ENCODE measurements around the genes CD27, VAMP1, MRPL51, IFFO1, ZNF384 and MLF2.

- PRO-cap = no peak
These were observed 20.9 kb upstream of the CD9 start for GRCh38 chr12:6179027-6179907.

GRCh38 chr12:6195717-6196243, 4.4 kb upstream of the CD9 start:
- PRO-cap = no peak

- PRO-cap = no peak
These were observed 14.6 kb downstream of the CD9 start for GRCh38 chr12:6214413-6215600.

DNA sequence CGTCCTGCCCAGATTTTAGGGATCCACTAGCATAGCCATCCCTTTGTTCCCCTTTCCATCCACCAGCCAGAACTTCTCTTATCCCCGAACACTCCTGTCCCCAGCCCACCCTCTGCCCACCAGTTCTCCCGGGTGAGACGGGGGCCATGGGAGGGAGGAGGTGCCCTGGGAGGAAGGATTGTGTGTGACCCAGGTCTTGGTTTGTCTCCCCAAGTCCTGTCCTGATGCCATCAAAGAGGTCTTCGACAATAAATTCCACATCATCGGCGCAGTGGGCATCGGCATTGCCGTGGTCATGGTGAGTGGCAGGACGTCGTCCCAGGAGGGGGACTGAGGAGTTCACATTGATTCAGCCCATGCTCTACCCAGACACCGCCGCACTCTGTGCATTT, 35.8 kb downstream of the CD9 start:
- PRO-cap = no peak

DNA sequence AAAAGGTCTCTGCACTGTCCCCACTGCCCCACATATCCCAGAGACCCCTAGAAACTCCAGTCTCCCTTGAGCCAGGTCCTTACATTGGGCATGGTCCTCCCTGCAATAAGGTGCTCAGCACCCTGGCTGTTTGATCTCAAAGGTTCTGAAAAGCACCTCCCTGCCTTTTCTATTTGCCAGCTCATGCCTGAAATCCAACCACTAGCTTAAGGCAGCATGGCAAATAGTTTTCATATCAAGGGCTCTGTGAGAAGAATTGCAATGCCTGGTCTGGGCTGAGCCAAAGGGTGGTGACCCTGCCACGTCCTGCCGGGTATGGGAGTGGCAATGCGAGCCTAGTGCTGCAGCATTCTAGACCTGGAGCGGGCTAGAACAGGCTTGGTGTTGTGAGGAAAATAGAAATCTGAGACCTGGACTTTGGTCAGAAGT, 2.2 kb upstream of the SCNN1A start:
- PRO-cap = no peak

DNA sequence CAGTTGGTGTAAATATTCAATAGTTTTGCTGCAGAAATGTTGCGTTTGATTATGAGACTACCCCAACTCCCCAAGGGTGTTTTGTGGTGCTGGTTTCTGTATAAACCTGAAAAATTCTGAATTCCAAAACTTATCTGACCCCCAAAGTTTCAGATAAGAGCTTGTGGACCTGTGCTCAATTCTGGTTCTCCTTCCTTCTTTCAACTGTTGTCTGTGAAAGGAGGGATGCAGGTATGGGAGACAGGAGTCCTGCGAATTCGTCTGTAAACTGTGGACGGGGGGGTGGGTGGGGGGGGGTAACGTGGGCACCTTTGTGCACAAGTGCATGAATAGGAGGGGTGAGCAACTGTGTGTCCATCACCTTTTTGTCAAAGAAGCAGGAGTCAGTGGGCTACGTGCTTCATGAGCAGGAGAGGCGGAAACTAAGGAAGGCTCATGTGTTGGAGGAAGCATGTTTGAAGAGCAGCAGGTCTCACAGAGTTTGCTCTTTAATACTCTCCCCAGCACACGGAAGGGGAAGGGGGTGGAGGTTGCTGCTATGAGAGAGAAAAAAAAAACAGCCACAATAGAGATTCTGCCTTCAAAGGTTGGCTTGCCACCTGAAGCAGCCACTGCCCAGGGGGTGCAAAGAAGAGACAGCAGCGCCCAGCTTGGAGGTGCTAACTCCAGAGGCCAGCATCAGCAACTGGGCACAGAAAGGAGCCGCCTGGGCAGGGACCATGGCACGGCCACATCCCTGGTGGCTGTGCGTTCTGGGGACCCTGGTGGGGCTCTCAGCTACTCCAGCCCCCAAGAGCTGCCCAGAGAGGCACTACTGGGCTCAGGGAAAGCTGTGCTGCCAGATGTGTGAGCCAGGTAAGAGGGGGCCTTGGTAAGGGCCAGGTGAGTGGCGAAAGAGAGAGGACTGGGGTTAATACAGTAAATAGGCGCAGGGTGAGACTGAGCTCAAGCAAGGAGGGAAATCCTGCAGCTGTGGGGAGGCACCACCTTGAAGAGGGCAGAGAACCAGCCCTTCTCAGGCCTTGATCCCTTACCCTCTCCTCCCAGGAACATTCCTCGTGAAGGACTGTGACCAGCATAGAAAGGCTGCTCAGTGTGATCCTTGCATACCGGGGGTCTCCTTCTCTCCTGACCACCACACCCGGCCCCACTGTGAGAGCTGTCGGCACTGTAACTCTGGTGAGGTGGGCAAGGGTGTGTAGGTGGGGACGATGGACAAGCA, at the start of gene CD27:
TSS of gene CD27 (plus strand) at position 579 of the 1,222 bp plus-strand sequence.
- PRO-cap = bidirectional peak, plus-strand start at position 371 of the sequence, minus-strand start at position 235 of the sequence; bidirectional peak, plus-strand start at position 611 of the sequence, minus-strand start at position 464 of the sequence; bidirectional peak, plus-strand start at position 841 of the sequence, minus-strand start at position 754 of the sequence; bidirectional peak, plus-strand start at position 913 of the sequence, minus-strand start at position 941 of the sequence; bidirectional peak, plus-strand start outside the sequence, minus-strand start at position 1,172 of the sequence

GRCh38 chr12:6457197-6457828, 5.5 kb downstream of the TAPBPL start:
- PRO-cap = no peak

- PRO-cap = no peak
These were observed 9.0 kb downstream of the TAPBPL start for GRCh38 chr12:6460668-6461403.

DNA sequence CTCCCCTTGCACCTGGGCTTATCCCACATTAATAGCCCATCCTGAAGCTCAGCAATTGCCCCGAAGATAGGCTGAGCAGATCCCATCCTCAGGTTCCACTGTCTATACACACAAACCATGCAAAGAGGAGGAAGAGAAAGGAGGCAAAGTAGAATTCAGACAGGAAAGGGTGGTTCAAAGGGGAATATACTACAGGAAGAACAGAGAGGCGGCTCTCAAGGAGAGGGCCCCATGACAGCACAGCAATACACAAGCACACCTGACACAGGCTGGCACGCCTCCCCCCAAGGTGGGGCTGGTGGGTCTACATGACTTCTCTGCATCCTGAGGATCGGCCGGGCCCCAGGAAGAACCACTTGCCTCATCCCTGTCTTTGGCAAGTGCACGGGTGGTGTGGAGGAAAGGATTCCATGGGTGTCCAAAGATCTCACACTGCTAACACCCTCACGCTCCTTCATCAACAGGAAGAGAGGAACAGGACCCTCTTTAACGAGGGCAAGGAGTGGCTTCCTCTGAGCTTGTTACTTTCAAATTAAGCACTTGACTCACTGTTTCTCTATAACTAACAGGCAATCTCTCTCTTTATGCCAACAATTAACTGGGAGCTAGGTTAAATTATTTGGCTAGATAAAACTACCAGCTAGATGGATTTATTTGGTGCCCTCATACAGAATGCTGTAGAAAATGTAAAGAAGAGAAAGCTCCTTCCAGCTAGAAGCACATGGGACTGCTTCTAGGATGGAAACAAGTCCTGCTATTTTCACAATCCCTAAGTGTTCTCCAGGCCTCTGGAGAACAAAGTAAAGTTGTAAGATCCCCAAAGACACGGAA, 7.2 kb downstream of the VAMP1 start:
- PRO-cap = no peak

GRCh38 chr12:6470517-6471471, at the start of gene VAMP1:
VAMP1 (minus strand) TSS chr12:6470677.
- PRO-cap = bidirectional peak, plus-strand start at chr12:6470905, minus-strand start at chr12:6470645; bidirectional peak, plus-strand start at chr12:6471179, minus-strand start at chr12:6471151

DNA sequence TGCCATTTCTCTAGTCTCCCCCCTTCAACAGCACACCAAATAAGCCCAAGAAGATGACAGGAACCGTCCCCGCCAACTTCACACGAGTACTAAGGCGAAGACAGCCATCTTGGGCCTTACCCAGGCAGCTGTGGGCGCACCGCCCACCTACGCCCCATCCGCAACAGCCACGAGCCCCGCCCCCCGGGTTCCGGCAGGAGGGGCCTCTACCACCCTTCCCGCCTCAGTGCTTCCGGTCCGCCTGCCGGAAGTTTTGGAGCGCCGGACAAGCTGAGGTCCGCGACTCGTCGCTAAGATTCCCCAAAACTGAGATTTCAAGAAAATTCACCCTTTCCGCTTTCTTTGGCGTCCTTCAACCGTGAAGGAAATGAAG, at the start of gene MRPL51:
TSS of gene MRPL51 (minus strand) at position 132 of the 373 bp plus-strand sequence.
- PRO-cap = bidirectional peak, plus-strand start at position 235 of the sequence, minus-strand start at position 91 of the sequence

DNA sequence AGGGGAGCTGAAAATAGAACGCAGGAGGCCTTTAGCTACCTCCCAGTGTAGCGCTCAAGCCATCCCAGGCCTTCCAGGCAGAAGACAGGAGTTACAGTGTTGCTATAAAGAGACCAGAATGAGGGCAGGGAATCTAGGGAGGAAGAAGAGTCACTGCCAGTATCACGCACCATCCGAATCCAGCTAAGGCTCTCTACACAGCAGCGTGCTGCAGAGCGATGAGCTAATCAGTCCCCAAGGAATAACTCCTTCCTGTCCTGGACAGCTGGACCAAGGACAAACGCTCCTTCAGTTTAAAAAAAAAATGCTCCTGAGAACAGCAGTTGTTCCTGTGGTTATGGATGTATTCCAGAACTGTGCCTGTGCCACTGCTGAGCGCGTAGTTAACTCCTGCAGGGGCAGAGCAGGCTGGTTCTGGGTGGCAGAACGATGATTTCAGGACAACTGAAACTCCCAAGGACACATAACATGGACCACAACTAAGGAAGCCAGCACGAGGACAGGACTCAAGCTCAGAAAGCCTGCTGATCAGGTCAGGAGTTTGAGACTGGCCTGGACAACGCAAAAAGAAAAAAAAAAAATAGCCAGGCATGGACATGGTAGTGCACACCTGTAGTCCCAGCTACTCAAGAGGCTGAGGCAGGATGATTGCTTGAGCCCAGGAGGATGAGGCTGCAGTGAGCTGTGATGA, 2.7 kb downstream of the IFFO1 start:
- PRO-cap = no peak

DNA sequence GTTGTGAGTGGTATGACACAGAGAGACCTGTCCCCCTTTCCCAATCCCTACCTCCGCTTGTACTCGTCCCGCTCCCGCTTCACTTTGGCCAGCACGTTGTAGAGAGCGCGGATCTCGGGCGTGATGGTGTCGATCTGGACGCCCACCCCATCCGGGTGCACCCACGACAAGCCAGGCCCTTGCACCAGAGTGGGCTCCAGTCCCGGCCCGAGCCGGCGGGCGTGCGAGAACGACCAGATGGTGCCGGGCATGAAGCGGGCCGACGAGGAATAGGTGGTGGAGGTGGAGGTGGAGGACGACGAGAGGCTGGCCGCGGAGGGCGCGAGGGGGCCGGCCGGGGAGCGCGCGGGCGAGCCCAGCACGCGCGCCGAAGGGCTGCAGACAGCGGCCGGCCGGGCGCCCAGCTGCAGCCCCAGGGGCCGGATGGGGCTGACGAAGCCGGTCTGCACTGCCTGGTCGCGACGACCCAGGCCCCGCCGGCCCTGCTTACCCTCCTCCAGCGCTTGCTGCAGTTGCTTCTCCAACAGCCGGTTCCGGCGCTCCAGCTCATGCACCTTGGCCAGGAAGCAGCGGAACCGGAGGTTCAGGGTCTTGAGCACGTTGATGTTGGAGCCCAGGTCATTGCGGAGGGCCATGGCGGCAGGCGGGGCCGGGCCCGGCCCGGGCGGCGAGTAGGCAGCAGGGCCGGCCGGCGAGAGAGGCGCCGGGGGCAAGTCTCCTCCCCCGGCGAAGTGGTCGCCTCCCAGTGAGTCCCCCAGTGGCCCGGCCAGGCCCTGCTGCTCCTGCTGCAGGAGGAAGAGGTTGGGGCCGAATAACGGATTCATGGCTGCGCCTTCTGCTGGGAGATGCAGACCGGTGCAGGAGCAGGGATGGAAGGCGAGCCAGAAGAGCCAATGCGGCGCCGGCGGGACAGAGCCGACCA, at the start of gene IFFO1:
TSS of gene IFFO1 (minus strand) at position 837 of the 922 bp plus-strand sequence.
- PRO-cap = bidirectional peak, plus-strand start at position 199 of the sequence, minus-strand start at position 98 of the sequence; bidirectional peak, plus-strand start at position 621 of the sequence, minus-strand start at position 521 of the sequence; bidirectional peak, plus-strand start outside the sequence, minus-strand start at position 847 of the sequence

DNA sequence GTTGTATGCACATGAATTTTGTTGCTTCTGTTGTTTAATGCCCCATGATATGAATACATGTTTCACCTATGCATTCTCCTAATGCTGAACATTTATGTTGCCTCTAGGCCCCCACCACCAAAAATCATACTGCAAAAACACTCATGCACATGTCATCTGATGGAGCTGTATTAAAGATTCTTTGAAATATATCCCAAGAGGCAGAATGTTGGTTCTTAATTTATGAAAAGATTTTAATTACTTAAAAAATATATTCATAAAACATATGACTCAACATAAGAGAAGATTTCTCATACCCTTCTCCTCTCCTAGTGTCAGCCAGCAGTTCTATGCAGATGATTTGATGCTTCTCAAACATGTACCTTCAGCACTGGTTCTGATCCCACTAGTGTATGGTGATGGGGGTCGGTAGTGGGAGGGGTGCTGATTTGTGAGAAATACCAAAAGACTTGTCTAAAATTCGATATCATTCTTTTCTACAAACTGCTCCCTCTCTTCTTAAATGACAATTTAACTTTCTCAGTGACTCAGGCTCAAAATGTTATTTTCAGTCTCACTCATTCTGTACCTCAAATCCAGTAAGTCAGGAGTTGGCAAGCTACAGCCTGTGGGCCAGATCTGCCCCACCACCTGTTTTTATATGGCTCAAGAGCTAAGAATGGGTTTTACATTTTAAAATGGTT, 6.3 kb upstream of the NOP2 start:
- PRO-cap = no peak

- PRO-cap = no peak
These were observed 1.1 kb upstream of the CHD4 start for GRCh38 chr12:6607973-6608891.

- PRO-cap = bidirectional peak, plus-strand start at chr12:6689031, minus-strand start at chr12:6688925; bidirectional peak, plus-strand start at chr12:6689438, minus-strand start at chr12:6689375; bidirectional peak, plus-strand start at chr12:6689765, minus-strand start at chr12:6689510
These were observed at the start of gene ZNF384 for GRCh38 chr12:6688742-6689648. ZNF384 (minus strand) TSS chr12:6689375.

GRCh38 chr12:6716559-6717242, 7.1 kb upstream of the COPS7A start:
- PRO-cap = unidirectional peak, plus-strand start at chr12:6716984

- PRO-cap = bidirectional peak, plus-strand start at chr12:6753208, minus-strand start at chr12:6753091
These were observed at the start of gene MLF2 for GRCh38 chr12:6752256-6753325. MLF2 (minus strand) TSS chr12:6753141.

DNA sequence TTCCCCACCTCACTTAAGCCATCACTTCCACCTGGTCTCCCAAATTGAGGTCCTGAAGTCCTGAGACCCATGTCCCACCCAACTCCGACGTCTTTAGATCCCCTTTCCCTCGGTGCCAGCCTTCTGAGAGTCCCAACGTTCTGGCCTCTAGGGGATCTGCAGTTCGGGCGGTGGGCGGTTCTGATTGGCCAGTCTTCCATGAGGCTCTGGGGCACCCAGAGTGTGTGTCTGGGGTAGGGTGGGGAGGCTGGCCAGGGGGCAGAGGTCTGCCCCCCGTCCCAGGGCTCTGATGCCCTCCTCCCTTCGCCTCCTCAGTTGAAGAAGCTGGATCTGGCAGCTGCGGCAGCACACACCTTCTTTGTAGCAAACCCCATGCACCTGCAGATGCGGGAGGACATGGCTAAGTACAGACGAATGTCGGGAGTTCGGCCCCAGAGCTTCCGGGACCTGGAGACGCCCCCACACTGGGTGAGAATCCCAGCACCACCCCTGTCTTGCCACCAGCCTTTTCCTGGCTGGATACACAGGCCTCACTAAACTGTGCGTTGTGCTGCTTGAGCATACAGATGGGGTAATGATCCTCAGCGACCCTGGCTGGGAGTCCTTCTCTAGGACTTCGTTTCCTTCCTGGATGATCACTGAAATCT, 1.5 kb downstream of the P3H3 start:
- PRO-cap = bidirectional peak, plus-strand start at position 236 of the sequence, minus-strand start at position 125 of the sequence

DNA sequence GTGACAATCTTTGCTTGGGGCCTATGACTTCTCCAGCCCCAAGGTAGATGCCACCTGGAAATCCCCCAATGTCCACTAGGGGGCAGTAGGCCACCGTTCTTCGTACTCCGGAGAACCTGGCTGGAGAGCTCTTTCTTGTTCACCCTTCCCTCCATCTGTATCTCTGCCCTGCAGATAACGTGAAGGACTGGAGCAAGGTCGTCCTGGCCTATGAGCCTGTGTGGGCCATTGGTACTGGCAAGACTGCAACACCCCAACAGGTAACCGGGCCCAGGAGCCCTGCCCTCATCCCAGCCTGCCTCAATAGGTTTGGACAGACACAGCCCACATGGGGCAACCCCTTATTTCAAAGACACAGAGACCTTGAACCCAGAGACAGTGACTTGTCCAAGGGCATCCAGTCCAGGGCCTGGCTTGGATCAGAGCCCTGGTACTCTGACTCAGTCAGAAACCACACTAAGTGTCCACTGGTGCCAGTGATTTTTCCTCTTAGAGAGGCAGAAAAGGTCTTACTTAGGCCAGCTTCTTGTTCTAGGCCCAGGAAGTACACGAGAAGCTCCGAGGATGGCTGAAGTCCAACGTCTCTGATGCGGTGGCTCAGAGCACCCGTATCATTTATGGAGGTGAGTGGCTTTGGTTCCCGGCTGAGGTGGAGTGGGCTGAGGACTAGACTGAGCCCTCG, 2.3 kb downstream of the TPI1 start:
- PRO-cap = no peak